Temporal lobe (tissue), 2 donors: ENCODE results near the genes FGF2, SPRY1 and SLC25A31.

DNA sequence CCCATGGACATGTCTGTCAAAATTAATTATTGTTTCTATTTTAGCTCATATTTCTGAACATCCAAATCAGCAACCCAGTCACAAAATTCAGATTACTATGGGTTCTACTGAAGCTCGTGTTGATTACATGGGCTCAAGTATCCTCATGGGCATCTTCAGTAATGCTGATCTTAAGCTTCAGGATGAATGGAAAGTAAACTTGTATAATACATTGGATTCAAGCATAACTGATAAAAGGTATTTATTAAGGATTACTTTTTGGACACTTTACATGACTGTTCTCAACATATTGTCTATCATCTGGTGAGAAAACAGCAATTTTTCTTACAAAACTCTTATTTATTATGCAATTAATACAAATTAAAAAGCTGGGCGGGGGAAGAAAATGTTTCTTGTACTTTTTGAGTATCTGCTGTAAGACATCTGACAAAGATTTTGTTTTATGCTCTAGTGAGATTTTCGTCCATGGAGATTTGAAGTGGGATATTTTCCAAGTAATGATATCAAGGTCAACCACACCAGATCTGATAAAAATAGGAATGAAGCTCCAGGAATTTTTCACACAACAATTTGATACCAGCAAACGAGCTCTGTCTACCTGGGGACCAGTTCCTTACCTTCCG, 29.3 kb upstream of the ADAD1 start:
- RAMPAGE, long total RNA, result no peak

DNA sequence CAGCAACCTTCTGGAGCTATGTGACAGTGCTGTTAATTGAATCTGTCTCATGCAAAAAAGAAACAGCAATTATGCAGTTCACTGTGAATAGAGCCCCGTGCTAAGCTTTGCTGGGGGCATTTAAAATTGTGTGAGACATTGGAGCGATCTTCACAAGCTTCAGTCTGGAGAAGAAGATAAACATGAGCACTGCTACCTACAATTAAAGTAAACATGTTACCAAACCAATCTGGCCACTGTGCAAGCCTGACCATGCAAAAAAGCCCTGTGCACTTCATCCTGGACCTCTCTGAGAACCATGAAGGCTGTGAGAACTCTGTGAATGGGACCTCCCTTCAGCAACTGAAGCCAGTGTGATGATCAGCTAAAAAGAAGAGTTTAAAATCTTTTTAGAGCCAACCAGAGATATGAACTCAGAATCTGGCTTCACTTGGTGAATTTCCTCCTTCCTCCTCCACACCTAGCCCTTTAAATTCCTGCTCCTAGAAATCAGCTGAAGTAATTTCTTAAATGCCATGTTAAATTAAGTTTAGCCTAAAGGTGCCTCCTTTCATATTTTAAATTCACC, 42.8 kb upstream of the FGF2 start:
- RAMPAGE, long total RNA, result no peak

DNA sequence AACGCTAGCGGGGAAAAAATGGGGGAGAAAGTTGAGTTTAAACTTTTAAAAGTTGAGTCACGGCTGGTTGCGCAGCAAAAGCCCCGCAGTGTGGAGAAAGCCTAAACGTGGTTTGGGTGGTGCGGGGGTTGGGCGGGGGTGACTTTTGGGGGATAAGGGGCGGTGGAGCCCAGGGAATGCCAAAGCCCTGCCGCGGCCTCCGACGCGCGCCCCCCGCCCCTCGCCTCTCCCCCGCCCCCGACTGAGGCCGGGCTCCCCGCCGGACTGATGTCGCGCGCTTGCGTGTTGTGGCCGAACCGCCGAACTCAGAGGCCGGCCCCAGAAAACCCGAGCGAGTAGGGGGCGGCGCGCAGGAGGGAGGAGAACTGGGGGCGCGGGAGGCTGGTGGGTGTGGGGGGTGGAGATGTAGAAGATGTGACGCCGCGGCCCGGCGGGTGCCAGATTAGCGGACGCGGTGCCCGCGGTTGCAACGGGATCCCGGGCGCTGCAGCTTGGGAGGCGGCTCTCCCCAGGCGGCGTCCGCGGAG, at the start of gene FGF2:
TSS of gene FGF2 (plus strand) at position 437 of the 527 bp plus-strand sequence.
- RAMPAGE, long total RNA, result no peak

DNA sequence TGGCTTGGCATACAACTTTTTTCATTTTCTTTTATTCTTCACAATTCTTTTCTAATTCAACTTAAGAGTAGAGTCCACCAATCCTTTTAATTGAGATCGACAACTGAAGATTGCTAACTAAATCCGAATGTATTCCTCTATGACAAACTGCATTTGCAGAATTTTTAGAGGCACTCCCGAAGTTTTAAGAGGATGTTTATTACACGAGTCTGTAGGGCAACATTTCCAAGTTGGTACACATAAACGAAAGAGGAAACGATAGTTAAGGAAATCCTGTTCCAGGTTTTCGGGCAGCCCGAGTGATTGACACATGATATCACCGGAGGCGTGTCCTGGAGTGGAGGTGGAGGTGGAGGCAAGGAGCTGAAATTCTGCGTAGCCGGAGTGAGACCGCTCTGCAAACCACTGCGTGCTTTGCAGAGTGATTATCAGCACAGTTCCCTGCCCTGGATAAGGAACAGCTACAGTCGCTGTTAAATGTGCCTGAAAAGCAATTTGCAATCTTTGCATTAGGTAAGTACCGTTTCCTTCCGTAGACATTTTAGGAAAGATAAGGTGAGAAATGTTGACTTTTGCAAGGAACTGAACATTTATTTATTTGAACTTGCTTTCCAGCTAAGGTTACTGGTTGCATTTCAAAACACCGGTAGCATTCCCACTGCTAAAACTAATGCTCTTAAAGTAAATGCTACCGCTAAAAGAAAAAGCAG, at the start of gene SPRY1:
TSS of gene SPRY1 (plus strand) at position 376 of the 710 bp plus-strand sequence.
- RAMPAGE, long total RNA, result start-site peak on the plus strand centred at position 364 of the sequence, 69 bp wide, 26 and 11 reads in 2 replicates

DNA sequence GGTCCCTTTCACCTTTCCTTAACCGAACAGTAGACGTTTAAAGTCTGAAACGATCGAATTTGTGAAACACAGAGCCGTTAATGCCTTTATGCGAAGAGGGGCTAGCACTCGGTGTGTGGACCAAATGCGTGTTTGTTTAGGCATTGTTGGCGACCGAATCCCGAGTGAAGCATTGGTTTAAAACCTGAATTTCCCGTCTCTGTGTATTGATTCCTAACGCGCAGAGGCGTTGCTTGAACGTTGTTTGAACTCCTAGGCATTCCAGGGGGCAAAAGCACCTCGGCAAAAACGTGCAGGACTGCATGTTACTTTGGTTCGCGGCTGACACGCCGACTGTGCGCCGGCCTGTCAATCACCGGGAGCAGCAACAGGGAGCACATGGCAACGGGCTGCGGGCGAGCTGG, 537 bp downstream of the SPRY1 start:
- RAMPAGE, long total RNA, result no peak

DNA sequence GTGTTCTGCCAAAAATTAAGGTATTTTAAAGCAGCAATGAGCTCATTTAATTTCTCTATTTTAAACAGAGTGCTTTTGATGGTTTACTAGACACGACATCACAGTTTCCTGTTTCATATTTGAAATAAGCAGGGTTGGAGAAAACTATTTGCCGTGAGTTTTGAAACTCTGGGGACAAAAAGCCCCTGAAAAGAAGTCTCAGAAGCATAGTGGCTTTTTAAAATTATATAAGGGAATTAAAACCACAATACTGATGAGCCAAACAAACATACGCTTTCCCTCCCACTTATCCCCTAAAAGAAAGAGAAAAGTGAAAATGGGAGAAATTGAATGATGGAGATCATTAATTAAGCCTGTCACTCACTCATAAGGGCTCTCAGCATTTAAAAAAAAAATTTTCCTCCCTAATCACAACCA, 25.6 kb downstream of the SPRY1 start:
- RAMPAGE, long total RNA, result no peak

DNA sequence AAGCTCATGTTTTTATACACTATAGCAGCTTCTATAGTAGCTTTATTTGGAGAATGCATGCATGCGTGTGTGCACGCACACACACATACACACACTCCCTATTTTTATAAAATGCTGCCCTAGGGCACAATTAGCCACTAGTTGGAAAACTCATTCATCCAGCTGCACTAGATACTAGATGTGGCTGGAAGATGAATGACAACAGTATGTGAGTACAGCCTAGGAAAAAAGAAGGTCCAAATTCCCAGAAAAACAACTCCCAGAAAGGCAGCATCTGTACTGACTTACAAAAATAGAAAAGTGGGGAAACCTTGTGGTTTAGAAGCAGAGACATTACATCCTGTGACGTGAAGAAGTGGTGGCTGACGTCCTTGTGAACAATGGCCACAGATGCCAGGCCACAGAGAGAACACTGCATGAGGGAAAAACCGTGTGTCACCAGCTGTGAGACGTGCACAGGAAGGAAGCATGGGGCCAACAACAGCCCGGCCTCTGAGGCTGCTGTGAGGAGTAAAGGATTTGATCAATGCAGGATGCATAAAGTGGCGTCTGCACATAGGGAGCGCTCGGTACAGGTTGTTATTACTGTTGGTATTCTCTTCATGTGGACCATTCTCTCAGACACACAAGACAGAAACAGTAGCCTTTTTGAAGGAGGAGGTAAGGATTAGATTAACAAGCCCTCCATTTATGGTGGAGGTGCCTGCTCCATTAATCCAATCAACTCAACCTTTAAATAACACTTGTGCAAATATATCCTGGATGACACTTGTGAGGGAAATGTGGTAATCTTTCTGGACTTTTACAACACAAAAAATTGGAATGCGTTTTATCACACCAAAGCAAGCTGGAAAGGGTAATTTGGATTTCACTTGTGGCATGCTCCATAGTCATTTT, 81.3 kb downstream of the SPRY1 start:
- RAMPAGE, long total RNA, result no peak

DNA sequence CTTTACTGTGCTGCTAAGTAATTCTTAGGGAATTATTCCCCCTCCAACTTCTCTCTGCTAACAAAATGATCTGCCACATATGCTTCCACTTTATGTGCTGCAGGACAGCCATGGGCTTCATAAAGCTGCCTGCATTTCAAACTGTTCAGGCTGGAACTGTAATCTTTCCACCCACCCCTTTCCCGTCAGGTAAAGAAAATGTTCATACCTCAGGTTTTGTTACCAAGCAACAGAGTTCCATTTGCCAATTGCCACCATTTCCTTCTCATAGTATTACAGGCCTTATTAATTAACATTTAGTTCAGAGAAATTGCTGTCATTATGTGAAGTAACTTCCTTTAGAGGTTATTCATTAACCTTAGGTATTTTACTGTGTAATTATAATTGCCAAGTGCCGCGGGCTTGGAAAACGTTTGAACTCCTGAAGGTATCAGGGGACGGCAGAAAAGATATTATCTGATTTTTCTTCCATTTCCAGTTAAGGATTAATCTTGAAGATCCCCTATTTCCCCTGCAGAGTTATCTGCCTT, 149.5 kb downstream of the SPRY1 start:
- RAMPAGE, long total RNA, result no peak

- RAMPAGE, long total RNA, result no peak
Measured at GRCh38 chr4:123553985-123554725, 157.6 kb downstream of the SPRY1 start.

GRCh38 chr4:123892775-123893584, 496.4 kb downstream of the SPRY1 start:
- RAMPAGE, long total RNA, result no peak

GRCh38 chr4:124028207-124028648, 631.6 kb downstream of the SPRY1 start:
- RAMPAGE, long total RNA, result no peak

DNA sequence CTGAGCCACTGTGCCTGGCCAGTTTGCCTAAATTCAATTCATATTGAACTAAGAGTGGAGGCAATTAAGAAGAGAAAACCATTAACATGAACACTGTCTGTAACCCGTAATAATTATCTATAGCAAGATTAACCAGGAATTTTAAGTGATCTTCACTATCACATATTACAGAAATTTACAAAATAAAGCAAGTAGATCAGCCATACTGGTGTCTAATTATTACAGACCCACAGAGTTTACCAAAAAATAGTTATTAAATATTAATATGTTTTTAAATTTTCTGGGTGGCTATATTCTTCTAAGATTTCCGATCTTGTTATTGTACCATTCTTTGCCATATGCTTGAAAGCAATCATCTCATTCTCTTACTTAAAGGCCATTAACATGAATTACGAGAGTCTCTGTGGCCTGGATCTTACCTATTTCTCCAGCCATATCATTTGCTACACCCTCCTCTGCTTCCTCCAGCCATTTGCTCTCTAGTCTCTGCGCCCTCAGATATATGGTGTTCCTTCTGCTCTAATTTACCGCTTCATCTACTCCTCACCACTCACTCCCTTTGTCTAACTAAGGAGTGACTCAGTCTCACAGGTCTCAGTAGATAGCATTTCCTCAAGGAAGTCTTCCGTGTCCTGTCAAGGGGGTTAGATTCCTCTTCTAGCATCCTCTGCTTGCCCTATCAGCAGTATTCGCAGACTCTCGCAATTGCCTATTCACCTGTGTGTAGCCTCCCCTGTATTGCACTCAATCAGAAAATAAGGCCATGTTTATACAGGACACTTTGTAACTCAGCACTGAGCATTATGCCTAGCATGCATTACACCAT, 892.2 kb upstream of the INTU start:
- RAMPAGE, long total RNA, result no peak

GRCh38 chr4:126778319-126778838, 854.4 kb upstream of the INTU start:
- RAMPAGE, long total RNA, result no peak

GRCh38 chr4:127020423-127020828, 612.3 kb upstream of the INTU start:
- RAMPAGE, long total RNA, result no peak

DNA sequence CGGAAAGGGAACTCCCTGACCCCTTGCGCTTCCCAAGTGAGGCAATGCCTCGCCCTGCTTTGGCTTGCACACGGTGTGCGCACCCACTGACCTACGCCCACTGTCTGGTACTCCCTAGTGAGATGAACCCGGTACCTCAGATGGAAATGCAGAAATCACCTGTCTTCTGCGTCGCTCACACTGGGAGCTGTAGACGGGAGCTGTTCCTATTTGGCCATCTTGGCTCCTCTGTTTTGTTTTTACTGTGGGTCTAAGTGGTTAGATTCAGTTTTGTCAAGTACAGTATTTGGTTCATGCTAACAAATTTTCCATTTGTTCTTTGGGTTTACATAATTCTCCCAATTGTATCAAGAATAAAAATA, 23.2 kb downstream of the INTU start:
- RAMPAGE, long total RNA, result no peak

DNA sequence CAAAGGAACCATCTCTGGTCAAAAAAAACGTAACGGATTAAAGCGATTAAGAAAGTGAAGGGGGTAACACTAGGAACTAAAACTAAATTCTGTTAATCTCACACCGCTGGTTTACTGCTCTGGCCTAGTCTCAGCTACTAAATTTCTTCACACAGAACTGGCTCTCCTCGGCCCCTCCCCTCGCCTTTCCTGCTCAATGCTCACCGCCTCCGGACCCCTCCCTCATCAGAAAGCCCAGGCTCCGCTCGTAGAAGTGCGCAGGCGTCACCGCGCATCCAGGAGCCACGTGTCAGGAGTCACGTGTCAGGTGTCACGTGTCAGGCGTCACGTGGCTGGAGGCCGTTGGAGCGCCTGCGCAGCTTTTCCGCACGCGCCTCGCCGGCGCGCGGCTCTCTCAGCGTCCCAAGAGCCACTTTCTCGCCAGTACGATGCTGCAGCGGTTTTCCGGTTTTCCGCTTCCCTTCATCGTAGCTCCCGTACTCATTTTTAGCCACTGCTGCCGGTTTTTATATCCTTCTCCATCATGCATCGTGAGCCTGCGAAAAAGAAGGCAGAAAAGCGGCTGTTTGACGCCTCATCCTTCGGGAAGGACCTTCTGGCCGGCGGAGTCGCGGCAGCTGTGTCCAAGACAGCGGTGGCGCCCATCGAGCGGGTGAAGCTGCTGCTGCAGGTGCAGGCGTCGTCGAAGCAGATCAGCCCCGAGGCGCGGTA, at the start of gene SLC25A31:
TSS of gene SLC25A31 (plus strand) at position 378 of the 711 bp plus-strand sequence.
- RAMPAGE, long total RNA, result no peak

- RAMPAGE, long total RNA, result no peak
Measured at GRCh38 chr4:127783942-127784484, 1.9 kb downstream of the HSPA4L start.

GRCh38 chr4:128012150-128012842, 47.1 kb downstream of the ABHD18 start:
- RAMPAGE, long total RNA, result no peak

DNA sequence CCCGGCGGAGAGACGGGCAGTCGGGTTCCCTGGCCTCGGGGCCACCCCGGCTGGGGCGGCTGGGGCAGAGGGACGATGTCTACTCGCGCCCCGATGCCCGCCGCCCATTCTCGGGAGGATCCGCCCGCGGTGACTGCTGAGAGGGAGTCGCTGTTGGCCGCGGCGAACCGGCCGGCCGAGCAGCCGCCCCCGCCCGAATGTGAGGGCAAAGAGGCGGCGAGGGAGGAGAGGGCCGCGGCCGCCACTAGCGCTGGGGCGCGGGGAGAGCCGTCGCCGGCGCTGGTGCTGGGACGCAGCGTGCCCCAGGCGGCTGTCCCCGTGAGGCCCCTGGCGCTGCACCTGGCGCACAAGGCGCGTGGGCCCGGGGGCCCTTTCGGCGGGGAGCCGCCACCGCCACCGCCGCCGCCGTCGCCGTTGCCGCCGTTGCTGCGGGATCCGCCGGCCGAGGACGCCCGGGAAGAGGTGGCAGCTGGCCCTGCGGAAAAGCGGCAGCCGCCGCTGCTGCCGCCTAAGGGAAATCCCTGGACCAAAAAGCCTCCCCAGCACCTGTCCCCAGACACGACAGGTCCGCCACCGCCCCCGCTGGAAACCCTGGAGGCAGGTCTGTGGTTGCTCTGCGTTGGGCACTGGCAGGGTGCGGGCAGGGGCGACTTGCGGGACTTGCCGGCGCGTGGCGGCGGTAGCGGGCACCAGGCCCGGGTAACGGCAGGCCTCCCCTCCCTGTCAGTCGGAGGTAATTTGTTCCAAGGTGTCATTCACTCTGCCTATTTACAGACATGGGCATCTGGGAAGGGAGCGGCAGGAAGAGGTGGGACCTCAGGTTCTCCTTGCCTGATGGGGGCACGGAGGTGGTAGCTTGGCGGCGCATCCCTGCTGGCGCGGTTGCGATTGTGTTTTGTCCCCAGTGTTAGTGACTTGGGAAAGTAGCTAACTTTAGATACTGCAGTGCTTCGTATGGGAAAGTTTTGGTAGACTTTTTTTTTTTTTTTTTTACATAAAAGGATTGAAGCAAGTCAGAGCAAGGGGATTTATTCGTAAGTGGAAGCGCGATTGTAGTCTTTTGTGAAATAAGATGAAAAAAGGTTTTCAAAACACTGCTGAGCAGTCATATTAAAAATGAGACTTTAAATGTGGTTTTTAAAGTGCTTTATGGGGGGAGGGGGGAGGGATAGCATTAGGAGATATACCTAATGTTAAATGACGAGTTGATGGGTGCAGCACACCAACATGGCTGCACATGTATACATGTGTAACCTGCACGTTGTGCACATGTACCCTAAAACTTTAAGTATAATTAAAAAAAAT, 959 bp downstream of the LARP1B start:
- RAMPAGE, long total RNA, result no peak

DNA sequence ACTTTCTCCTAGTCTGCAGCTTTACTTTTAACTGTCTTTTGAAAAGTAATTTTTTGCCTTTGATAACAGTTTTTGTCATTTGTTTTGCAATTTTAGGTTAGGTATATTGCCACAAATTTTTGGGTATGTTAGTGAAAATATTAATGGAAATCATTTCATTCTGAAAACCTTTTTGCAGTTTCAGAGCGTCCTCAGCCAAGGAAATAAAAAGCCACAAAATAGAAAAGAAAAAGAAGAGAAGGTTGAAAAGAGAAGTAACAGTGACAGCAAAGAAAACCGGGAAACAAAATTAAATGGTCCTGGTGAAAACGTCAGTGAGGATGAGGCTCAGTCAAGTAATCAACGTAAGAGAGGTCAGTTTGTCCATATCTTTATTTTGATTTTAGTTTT, 16.5 kb downstream of the LARP1B start:
- RAMPAGE, long total RNA, result no peak